ENCODE data around the genes SEC23IP and TACC2.

GRCh38 chr10:119655362-119656324 lies 4.5 kb downstream of the BAG3 start:
- PRO-cap, 3 experiments: peak in 2 of 3 experiments; most common plus-strand start chr10:119655995 (in 1); most common minus-strand start chr10:119655810 (in 2)
- RRBS: no CpG with 5 or more reads among the region's 16 CpGs

GRCh38 chr10:119666390-119667024 lies 15.3 kb downstream of the BAG3 start:
- PRO-cap, 3 experiments: no peak in any of the 3 experiments
- RRBS: no CpG with 5 or more reads among the region's 9 CpGs

DNA sequence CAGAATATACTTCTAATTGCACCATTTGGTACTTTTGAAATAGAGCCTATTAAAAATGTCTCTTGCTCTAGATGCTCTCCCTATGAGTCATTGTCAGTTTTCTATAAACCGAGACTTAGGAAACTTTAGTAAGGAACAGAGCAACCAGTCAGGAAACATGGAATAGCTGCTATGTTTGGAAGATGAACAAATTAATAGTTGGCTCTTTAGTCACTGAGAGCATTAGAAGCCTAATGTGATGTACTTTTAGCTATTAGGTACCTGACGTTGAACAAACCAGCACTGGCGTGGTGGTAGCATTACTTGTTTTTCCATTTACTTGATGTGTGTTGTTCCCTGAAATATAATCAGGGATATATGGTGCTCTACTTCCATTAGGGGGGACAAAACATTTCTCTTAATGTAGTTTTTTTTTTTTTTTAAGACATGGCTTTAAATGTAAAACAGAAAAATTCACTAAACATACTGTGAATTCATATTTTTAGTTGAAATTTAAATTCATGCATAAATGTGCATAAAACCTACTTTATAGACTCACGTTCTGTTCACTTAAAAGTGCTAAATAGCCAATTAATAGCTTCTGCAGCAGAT lies 35.4 kb downstream of the INPP5F start:
- PRO-cap, 3 experiments: no peak in any of the 3 experiments
- RRBS: no CpG with 5 or more reads among the region's 4 CpGs

DNA sequence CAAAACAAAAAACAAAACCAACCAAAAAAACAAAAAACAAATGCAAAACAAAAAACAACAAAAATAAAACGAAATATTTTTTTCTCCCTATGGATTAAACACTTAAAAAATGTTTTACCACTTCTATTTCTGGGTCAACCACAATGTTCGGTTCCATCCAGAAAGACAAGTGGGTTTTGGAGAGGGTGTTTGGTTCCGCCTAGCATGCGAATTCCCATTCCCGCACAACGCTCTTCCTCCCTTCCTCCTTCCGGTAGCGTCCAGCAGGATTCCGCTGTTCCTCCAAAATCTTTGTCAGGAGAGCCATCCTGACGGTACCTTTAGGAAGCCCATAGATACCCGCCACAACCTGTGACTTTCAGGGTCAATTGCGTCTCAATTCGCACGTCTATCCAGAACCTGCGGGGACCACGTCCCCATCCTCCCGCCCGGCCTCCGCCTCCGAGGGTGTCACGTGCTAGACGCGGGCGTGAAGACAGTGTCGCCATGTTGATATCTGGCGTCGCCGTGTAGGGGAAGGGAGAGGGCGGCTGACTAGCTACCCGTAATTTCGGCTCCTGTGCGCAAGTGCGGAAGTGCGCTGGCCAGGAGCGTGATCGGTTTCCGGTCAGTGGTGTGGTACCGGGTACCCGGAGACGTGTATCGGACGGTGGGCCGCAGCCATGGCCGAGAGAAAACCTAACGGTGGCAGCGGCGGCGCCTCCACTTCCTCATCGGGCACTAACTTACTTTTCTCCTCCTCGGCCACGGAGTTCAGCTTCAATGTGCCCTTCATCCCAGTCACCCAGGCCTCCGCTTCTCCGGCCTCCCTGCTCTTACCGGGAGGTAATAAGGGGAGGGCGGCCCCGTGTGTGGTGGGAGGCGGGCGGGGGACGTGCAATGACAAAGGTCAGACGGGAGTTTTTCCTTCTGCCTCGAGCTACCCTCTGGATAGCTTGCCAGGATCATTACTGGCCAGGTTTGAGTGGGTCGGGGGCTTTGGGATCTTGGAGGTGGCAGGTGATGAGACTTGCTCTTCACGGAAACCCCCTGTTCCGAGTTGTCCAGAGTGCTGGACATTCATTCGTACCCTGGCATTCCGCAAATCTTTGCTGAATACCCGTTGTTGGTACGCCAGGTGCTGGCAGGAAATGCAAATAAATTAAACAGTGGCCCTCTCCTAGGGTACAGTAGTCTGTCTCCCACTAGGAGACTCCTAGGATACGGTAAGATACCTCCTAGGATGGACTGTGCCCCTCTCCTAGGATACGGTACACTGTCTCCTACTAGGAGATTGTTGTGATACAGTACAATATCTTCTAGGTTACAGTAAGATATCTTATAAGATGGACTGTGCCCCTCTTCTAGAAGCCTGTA lies at the start of gene SEC23IP:
Gene SEC23IP (plus strand): TSS at position 610 of the 1,356 bp plus-strand sequence.
- PRO-cap, 3 experiments: peak in 3 of 3 experiments; most common plus-strand start position 593 of the sequence (in 3); most common minus-strand start position 420 of the sequence (in 3)
- RRBS: no CpG with 5 or more reads among the region's 70 CpGs

DNA sequence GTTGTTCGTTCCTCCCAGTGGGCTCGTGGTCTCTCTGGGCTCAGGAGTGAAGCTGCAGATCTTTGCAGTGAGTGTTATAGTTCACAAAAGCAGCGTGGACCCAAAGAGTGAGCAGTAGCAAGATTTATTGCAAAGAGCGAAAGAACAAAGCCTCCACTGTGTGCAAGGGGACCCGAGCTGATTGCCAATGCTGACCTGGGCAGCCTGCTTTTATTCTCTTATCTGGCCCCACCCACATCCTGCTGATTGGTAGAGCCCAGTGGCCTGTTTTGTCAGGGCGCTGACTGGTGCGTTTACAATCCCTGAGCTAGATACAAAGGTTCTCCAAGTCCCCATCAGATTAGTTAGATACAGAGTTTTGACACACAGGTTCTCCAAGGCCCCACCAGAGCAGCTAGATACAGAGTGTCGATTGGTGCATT lies 183.2 kb downstream of the WDR11 start:
- PRO-cap, 3 experiments: no peak in any of the 3 experiments
- RRBS: no CpG with 5 or more reads among the region's 8 CpGs

DNA sequence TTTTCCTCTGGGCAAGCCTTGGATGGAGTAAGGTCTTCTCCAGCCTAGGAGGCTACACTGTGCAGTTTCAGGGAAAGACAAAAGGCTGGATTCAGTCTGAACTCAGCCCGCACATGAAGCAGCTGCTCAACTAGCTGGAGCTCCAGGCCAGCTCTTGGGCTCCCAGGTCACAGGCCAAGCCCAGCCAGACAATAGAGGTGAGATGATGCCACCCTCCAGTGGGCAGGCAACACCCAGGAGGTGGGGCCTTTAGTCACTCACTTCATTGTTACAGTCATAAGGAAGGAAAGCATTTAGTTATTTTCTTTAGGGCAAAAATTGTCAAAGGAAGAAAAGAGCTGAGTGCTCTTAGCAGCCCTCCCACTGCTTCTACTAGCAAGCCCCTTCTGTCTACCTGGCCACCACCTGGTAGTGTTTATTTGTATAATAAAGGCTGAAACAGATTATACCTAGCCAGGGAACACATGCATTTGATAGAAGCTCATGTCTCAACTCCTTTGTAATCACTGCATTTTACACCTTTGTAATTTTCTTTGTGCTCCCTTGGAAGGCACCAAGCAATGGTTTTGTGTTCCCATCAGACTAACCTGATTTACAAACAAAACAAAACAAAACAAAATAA lies 253.5 kb downstream of the WDR11 start:
- PRO-cap, 3 experiments: no peak in any of the 3 experiments
- RRBS: no CpG with 5 or more reads among the region's 1 CpG

- PRO-cap, 3 experiments: no peak in any of the 3 experiments
- RRBS: no CpG with 5 or more reads among the region's 8 CpGs
Measured at GRCh38 chr10:121216744-121217247, 365.6 kb downstream of the WDR11 start.

DNA sequence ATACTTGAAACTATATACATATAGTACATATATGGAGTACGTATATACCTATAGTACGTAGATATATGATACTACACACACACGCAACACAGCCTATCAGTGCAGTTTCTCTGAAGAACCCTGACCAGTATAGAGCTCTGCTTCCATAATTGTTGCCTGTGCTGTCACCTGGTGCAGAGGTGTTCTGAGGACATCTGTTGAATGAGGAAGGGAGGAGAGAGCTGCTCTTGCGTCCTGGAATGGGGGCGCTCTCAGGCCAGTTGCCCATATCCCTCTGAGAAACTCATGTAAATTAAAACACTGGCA lies 315.2 kb downstream of the FGFR2 start:
- PRO-cap, 3 experiments: no peak in any of the 3 experiments
- RRBS: no CpG with 5 or more reads among the region's 5 CpGs

- PRO-cap, 3 experiments: no peak in any of the 3 experiments
- RRBS: no CpG with 5 or more reads among the region's 15 CpGs
Measured at GRCh38 chr10:121500358-121500983, 97.8 kb downstream of the FGFR2 start.

DNA sequence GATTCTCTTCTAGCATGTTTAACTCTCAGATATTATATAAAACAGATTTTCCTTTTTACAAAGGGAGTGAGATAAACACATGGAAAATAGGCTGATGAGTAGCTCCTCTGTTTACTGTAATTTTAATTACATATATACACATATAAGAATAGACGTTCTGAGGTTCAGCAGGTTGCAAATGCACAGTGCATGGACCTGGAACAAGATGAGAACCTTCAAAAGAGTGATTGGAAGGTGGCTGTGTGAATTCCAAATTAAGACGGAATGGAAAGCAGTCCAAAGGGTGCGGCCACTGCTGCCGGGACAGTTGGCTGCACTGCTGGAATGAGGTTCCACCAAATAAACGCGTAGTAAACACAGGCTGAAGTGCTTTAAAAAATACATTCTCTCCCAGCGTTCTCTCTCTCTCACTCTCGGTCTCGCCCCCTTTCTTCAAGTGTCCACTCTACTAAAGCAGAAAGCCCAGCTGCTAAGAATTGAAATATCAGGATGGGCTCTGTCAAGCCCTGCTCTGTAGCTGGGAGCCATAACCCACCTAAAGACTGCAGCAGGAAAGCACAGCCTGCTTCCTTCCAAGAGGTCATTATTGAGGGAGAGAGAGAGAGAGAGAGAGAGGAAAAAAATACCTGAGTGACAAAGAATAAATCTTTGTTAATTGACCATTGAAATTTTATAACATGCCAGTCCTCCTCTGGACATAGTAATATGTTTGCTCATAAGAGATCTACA lies 73.0 kb downstream of the FGFR2 start:
- PRO-cap, 3 experiments: no peak in any of the 3 experiments
- RRBS: no CpG with 5 or more reads among the region's 9 CpGs

GRCh38 chr10:121549403-121549627 lies 48.9 kb downstream of the FGFR2 start:
- PRO-cap, 3 experiments: no peak in any of the 3 experiments
- RRBS: no CpG with 5 or more reads among the region's 3 CpGs

GRCh38 chr10:121987757-121988122 lies 1.2 kb upstream of the TACC2 start:
- PRO-cap, 3 experiments: no peak in any of the 3 experiments
- RRBS: no CpG with 5 or more reads among the region's 6 CpGs

- PRO-cap, 3 experiments: no peak in any of the 3 experiments
- RRBS: no CpG with 5 or more reads among the region's 11 CpGs
Measured at GRCh38 chr10:121988709-121989412, at the start of gene TACC2. TSS of gene TACC2 (plus strand) at chr10:121989163.

- PRO-cap, 3 experiments: no peak in any of the 3 experiments
- RRBS: 58% methylated on average over 4 of the region's 8 CpGs
Measured at GRCh38 chr10:122054303-122054938, 65.5 kb downstream of the TACC2 start.

DNA sequence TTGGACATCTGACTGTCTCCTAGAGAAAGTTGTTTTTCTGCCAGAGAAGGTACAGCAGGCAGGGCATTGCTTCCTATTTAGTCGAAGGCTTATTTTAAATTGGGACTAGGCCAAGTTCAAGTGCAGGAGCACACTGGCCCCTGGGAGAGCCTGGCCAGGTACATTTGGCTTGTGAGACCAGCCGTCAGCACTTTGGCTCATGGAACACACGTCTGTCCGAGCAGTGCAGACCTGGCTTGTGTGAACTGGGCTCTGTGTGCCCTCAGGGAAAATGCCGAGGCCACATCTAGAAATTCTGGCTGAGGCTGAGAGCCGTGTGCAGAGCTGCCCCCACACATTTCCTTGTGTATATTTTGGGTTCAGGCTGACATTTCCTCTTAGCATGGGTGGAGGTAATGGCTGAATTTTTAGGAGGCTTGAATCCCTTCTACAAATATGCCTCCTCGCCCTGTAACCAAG lies 113.6 kb downstream of the TACC2 start:
- PRO-cap, 3 experiments: no peak in any of the 3 experiments
- RRBS: no CpG with 5 or more reads among the region's 7 CpGs

GRCh38 chr10:122162778-122163369 lies 108.2 kb upstream of the BTBD16 start:
- PRO-cap, 3 experiments: peak in 1 of 3 experiments; most common plus-strand start chr10:122163163 (in 1)
- RRBS: 19% methylated on average over 10 of the region's 26 CpGs

GRCh38 chr10:122300928-122301439 lies 29.9 kb downstream of the BTBD16 start:
- PRO-cap, 3 experiments: no peak in any of the 3 experiments
- RRBS: no CpG with 5 or more reads among the region's 9 CpGs

GRCh38 chr10:122373614-122374150 lies 826 bp upstream of the PLEKHA1 start:
- PRO-cap, 3 experiments: peak in 1 of 3 experiments; most common plus-strand start chr10:122373830 (in 1)
- RRBS: no CpG with 5 or more reads among the region's 14 CpGs

DNA sequence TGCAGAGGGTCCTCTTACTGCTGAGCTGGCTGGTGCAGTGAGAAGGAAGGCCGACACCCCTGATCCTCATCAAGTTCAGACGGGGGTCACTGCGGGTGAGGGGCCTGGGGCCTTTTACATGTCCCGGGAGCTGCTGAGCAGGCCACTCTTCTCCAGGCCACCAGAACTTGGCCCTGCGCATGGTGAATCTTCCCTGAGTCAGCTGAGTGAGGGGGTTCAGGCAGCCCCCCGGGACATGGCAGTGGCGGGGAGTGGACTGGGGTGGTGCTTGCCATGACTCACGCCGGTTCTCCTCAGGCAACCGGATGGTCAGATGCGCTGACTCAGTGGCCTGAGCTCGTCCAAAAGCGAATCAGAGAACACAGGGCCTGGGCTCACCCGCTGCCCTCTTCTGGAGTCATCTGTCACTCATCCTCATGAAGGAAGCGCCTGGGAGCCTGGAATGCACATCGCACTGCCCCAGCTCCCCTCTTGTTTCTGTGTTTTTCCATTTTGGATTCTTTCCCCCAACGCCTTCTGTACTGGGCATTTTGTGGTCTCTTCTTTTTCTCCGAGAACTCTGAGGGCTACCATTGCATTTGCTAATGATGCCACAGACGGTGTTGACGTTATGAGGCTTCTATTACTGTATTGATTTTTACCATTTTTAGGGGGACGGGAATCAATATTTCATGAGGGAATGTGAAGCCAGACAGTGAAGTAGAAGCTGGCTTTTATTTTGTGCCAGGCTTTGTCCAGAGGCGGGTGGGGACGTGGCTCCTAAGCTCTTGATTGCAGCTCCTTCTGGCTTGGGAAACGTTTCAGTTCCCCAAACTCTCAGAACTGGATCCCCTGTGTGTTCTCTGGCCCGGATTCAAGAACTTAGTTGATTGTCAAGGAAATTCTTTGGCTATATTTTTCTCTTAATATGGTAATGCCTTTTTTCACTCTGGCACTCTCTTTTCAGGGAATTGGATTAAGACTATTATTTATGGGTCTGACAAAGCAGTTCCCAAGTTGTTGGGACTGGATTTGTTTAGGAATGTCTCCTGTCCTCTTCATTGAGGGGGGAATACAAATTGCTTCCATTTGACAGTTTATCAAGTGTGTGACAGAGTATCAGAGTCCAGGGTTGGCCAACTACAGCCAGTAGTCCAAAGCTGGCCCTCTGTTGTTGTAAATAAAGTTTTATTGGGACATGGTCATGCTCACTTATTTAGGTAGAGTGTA lies 33.8 kb downstream of the HTRA1 start:
- PRO-cap, 3 experiments: no peak in any of the 3 experiments
- RRBS: 27% methylated on average over 5 of the region's 25 CpGs

- PRO-cap, 3 experiments: no peak in any of the 3 experiments
- RRBS: no CpG with 5 or more reads among the region's 7 CpGs
Measured at GRCh38 chr10:122592184-122592495, 31.6 kb downstream of the DMBT1 start.

All from breast (tissue), 4 donors.